Ovary (tissue), 7 donors: ENCODE results near the gene HADHB.

DNA sequence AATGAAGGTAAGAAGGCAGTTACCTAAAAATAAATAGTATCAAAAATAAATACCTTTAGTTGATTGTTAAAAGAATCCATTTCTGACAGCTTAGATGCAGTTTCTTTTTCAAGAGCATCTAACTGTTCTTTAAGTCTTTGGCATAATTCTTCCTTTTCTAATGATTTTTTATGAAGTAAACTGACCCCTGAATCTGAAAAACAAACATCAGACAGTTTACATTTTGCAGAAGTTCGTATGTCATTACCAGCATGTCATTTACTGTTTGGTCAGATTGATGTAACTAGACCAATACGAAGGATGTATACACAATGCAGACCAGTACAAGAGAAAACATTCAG, 74.2 kb downstream of the ITSN2 start:
- PRO-cap, 7 experiments = no peak in any of the 7 experiments
- RAMPAGE, long total RNA, 2 experiments = no peak in any of the 2 experiments

DNA sequence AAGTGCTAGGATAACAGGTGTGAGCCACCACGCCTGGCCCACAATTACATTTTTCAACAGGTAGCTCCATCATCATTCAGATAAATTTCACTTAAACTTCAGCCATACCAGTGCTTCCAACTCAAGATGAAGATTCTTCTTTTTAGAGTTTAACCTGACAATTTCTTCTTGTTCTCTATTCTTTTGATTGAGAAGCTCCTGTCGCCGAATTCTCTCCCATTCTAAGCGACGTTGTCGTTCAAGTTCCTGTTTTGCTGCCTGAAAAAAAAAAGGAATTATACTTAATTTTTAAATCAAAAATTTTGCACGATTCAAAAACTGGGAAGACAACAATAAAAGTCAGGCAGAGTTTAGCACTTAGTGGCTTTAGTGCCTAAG, 61.8 kb downstream of the ITSN2 start:
- PRO-cap, 7 experiments = no peak in any of the 7 experiments
- RAMPAGE, long total RNA, 2 experiments = no peak in any of the 2 experiments

GRCh38 chr2:24354456-24354848, 5.9 kb downstream of the ITSN2 start:
- PRO-cap, 7 experiments = no peak in any of the 7 experiments
- RAMPAGE, long total RNA, 2 experiments = no peak in any of the 2 experiments

- PRO-cap, 7 experiments = peak in 7 of 7 experiments; most common plus-strand start chr2:24359901 (in 7); most common minus-strand start chr2:24359798 (in 1)
- RAMPAGE, long total RNA, 2 experiments = no peak in any of the 2 experiments
Observed at GRCh38 chr2:24359503-24359976, 796 bp downstream of the ITSN2 start.

DNA sequence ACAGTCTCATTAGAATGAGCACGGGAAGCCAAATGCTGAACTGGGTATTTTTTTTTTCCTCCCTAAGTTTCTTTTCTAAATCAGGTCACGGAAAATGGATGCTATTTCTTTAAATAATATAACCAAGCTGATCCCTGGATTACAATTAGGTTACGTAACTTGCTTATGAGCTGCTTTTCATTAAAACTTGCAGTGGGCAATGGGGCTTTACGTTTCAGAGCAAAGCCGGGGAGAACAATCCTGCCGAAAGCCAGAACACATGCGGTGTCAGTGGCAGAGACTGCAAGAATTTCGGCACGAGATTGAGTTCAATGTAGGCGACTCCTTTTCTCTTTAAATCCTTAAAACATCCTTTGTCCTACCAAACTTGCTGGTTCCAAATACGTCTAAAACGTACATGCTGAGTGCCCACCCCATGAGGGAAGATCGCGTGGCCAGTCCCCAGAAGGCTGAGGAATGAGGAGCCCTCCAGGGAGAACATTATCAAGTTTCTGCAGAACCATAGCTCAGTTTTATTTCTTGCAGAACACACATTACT, 36.8 kb upstream of the NCOA1 start:
- PRO-cap, 7 experiments = peak in 6 of 7 experiments; most common plus-strand start position 183 of the sequence (in 4)
- RAMPAGE, long total RNA, 2 experiments = no peak in any of the 2 experiments

DNA sequence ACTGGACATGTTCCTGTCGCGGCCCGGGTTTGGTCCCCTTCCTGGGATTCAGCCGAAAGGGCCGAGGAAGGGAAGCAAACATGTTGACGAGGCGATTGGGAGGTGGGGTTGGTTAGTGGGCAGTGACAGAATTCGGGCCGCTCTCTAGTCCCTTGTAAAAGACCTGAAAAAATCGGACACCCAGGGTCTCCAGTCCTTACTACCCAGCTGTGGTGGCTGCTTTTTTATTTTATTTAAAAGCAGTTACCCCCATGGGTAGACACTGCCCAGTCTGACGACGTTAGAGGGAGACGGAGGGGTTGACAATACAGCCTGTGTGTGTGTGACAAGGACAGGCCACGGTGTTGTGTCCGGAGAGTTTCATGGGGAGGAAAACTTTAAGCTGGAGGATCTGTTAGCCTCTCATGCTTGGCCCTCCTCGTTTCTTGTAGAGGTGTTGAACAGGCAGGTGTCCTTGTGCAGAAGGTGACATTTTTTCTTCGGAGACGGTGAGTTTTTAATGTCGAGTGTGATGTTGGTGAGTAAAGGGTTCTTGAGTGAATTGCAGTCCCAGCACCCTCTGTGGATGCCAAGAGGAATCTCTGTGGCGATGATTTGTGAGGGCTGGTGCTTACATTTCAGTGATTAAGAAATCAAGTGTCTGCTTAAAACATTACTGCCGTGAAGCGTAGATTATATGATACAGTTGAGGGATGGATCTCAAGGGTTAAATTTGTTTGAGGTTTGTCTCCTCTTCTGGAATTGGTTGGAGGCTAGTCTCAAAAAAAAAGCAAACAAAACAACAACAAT, 1.3 kb downstream of the NCOA1 start:
- PRO-cap, 7 experiments = no peak in any of the 7 experiments
- RAMPAGE, long total RNA, 2 experiments = no peak in any of the 2 experiments

DNA sequence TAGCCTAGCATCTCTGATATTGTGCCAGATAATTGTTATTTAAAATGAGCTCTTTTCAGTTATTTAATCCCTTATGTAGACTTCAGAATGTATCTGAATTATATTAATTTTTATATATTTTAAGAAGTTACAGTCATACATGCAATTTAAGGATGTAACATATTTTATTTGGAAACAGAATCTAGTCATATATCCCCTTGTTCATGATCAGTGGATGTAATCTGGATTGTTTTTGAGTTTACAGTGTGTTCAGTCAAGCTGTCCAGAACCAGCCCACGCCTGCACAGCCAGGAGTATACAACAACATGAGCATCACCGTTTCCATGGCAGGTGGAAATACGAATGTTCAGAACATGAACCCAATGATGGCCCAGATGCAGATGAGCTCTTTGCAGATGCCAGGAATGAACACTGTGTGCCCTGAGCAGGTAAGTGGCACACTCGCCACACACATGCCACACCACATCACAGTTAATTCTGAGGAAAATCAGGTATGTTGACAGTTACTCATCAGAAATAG, 35.4 kb downstream of the PTRHD1 start:
- PRO-cap, 7 experiments = no peak in any of the 7 experiments
- RAMPAGE, long total RNA, 2 experiments = start-site peak on the plus strand in 1 of 2 experiments, centred at position 394 of the sequence, 30 reads per replicate

- PRO-cap, 7 experiments = peak in 2 of 7 experiments; most common minus-strand start chr2:24857936 (in 1)
- RAMPAGE, long total RNA, 2 experiments = no peak in any of the 2 experiments
Observed at GRCh38 chr2:24857746-24858063, 62.3 kb downstream of the ADCY3 start.

DNA sequence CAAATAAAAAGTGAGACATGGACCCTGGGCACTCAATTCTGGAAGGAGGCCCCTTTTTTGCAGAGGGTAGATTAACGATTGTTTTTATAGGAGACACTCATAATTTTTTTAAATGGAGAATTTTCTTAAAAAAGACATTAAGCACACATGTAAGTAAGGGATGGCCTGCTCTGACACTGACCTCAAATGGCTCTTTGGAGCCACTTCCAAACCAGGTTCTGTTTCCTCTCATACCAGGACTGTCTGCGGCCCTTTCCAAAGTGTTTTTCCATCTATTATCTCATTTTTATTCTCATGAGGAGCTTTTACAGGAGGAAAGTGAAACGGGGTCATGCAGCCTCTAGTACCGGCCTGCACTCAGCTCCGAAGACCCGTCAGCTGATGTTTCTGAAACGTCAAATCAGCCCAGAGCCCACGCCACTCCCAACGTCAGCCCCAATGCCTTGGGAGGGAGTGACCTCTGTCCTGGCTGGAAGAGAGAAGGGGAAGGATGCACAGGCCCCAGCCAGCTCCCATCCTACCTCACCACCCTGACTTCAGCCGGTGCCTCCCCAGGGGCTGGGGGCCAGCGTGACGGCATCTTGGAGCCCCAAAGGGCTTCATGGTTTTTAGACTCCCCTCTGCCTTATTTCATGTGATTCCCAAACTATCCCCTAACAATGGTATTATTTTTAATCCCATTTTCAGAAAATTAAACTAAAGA, 58.6 kb downstream of the ADCY3 start:
- PRO-cap, 7 experiments = peak in 7 of 7 experiments; most common plus-strand start position 463 of the sequence (in 7); most common minus-strand start position 247 of the sequence (in 2)
- RAMPAGE, long total RNA, 2 experiments = no peak in any of the 2 experiments

DNA sequence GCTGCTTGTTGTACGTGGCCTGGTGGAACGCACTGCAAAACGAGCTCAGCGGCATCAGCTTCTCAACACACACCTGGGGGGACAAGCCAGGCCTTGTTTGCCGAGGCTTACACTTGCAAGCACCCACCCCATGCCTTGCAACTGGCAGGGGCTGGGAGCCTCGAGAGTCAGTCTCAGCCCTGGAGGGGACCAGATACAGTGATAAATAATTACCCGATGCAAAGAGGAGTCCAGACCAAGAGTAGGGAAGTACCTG, 78.6 kb upstream of the POMC start:
- PRO-cap, 7 experiments = no peak in any of the 7 experiments
- RAMPAGE, long total RNA, 2 experiments = no peak in any of the 2 experiments

DNA sequence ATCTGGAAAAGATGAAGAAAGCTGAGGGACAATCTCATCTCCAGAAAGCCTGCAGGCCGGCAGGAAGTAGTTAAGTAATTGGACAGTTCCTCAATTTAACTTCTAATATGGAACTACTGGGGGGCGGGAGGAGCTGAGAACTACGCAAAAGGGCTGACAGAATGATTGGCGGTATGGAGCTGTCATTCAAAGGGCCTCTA, 91.0 kb downstream of the DTNB start:
- PRO-cap, 7 experiments = no peak in any of the 7 experiments
- RAMPAGE, long total RNA, 2 experiments = no peak in any of the 2 experiments

DNA sequence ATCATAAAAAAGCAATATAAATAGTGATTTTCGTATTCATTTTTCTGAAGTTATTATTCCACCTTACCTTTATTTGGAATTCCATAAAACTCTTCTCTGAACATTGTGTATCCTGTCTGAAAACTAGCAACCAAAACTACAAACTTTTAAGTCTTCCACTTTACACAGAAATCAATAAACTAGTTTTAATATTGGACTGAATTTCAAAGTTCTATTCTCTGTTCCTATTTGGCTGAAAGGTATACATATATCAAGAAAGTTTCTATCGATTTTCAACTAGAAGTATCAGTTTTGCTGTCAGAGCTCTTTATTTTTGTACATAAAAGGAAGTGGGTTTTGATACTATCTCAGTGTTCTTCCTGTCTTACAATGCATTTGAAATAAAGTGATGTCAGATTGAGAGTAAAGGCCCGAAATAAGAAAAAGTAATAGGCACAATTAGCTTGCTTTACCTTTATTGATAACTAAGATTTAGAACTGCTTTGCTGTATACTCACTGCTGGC, 83.8 kb downstream of the ASXL2 start:
- PRO-cap, 7 experiments = no peak in any of the 7 experiments
- RAMPAGE, long total RNA, 2 experiments = no peak in any of the 2 experiments

DNA sequence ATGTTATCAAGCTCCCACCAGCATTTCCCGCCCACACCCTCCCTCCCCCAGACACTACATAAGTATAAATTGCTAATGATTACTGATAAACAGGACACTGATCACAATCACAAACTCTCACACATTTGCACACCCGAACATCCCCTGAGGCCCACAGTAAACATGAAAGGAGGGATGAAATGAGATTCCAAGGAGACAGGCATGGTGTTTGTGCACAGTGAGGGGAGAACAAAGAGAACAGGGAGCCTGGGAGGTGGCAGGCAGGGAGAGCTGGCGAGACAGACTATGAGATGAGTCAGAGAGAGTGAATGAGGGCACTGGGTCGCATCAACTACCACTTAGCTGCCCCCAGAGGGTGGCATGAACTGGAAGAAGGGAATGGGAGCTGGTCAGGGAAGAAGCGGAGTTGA, 5.3 kb downstream of the KIF3C start:
- PRO-cap, 7 experiments = no peak in any of the 7 experiments
- RAMPAGE, long total RNA, 2 experiments = no peak in any of the 2 experiments

GRCh38 chr2:25999423-25999910, 17.2 kb upstream of the KIF3C start:
- PRO-cap, 7 experiments = no peak in any of the 7 experiments
- RAMPAGE, long total RNA, 2 experiments = no peak in any of the 2 experiments

GRCh38 chr2:26032926-26033924, 659 bp upstream of the RAB10 start:
- PRO-cap, 7 experiments = peak in 7 of 7 experiments; most common plus-strand start chr2:26033279 (in 6); most common minus-strand start chr2:26033755 (in 3)
- RAMPAGE, long total RNA, 2 experiments = no peak in any of the 2 experiments

- PRO-cap, 7 experiments = no peak in any of the 7 experiments
- RAMPAGE, long total RNA, 2 experiments = no peak in any of the 2 experiments
Observed at GRCh38 chr2:26036024-26036258, 2.1 kb downstream of the RAB10 start.

- PRO-cap, 7 experiments = no peak in any of the 7 experiments
- RAMPAGE, long total RNA, 2 experiments = no peak in any of the 2 experiments
Observed at GRCh38 chr2:26078186-26078819, 44.4 kb downstream of the RAB10 start.

GRCh38 chr2:26105020-26105425, 67.9 kb upstream of the GAREM2 start:
- PRO-cap, 7 experiments = no peak in any of the 7 experiments
- RAMPAGE, long total RNA, 2 experiments = no peak in any of the 2 experiments

GRCh38 chr2:26162272-26162584, 10.7 kb upstream of the GAREM2 start:
- PRO-cap, 7 experiments = no peak in any of the 7 experiments
- RAMPAGE, long total RNA, 2 experiments = no peak in any of the 2 experiments

DNA sequence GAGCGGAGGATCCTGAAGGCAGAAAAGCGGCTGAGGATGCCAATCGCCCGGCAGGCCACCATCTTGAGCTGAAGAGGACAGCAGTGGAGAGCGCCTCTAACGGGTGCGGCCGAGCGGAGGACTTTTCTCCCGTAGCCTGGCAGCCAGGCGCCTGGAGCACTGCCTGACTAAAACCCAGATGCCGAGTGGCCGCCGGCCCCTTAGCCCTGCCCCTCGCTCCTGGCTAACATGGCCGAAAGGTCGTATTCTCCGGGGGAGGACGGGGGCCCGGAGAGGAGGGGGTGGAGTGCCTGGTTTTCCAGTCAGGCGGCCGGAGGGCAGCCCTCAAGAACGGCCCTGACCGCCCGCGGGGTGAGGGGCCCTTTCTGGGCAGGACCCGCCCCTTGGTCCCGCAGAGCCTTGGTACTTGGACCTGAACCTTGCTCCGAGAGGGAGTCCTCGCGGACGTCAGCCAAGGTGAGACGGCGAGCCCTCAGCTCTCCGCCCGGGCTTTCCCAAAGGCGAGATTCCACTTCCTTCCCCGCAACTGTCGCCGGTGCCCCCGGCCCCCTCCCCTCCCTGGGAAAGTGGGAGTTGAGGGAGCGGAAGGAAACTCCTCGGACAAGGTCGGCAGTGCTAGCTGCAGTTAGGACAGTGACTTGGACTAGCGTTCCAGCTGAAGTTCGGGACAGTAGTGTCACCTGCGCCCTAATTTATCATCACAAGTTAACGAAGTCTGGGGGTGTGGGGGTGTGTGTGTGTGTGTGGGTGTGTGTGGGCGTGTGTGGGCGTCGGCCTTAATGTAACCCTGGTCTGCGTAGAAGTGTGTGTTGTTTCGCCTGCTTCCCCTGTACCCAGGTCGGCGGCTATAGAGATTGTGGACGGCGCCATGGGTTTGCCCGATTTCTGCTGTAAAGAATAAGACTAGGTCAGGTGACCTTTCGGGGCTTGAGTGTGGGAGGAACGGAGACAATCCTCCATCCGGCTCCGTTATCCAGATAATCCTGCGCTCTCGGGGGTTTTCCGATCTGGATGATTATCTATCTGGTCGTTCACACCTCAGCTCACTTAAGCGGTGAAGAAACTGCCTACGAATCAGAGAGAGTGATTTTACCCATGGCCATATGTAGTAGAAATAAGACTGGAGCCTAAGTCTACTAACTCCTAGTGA, at the start of gene HADHB:
Gene HADHB, plus strand, starts transcription at position 405 of the 1,150 bp plus-strand sequence.
- PRO-cap, 7 experiments = peak in 7 of 7 experiments; most common plus-strand start position 434 of the sequence (in 7); most common minus-strand start position 70 of the sequence (in 7)
- RAMPAGE, long total RNA, 2 experiments = start-site peak on the plus strand in 2 of 2 experiments, centred at positions 408 to 413 of the sequence, 116 to 292 reads per replicate; start-site peak on the minus strand in 2 of 2 experiments, centred at positions 73 to 74 of the sequence, 1,303 to 1,614 reads per replicate